ENCODE results near the genes CPSF4 and COPS6.

GRCh38 chr7:98697667-98697932 lies 80.5 kb downstream of the NPTX2 start:
- RRBS, result no CpG with 5 or more reads among the region's 4 CpGs

- RRBS, result no CpG with 5 or more reads among the region's 17 CpGs
Measured at GRCh38 chr7:98917342-98917929, 39.1 kb downstream of the TRRAP start.

- RRBS, result no CpG with 5 or more reads among the region's 25 CpGs
Measured at GRCh38 chr7:98949269-98950131, 71.2 kb downstream of the TRRAP start.

DNA sequence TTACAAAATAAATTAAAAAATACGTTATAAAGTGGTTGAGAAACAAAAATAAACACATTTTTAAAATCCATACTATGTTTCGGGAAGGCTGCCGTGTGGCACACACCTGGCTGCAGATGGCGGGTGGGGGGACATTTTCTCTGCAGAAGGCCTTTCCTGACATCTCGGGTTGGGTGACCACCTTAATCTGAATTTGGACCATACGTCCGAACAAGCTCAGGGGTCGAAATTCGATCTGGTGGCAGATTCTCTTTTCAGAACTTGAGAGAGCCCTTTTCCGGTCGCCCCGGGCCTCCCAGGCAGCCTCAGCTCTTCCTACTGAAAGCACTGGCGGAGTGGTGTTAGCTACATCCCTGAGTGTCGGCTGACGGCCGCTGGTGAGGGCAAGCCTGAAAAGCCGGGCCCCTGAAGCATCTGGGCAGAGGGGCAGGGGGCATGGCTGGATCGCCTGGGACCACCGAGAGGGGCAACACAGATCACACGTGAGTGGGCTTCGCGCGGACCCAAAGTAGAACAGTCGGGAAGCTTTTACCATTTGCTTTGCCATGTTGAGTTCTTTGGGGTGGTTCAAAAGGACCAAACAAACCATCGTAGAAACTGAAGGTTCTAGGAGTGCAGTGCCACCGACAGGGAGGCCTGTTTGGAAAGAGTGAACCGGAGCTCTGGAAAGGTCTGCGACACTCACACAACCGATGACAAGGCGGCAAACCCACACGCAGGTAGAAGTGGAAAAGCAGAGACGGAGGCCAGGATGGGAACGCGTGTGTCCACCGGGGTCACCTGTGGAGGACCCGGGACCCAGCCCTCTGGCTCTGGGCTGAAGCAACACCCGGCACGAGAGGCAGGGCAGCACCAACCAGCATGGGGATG lies 116.0 kb downstream of the SMURF1 start:
- RRBS, result 100% methylated on average over 1 of the region's 38 CpGs

GRCh38 chr7:99099003-99099380 lies 44.9 kb downstream of the SMURF1 start:
- RRBS, result no CpG with 5 or more reads among the region's 3 CpGs

- RRBS, result no CpG with 5 or more reads among the region's 7 CpGs
Measured at GRCh38 chr7:99099388-99100095, 44.4 kb downstream of the SMURF1 start.

DNA sequence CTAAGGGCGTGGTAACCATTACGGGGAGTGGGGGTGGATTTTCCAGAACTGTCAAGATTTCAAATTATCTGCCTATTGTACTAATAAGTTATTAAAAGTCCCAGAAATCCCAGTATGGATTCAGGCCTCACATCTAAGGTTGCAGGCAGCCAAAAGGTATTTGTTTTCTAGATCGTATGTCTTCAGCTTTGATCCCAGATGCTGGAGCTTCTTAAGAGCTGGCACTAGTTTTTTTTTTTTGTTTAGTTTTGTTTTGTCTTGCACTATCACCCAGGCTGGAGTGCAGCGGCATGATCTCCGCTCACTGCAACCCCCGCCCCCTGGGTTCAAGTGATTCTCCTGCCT lies 33.7 kb upstream of the KPNA7 start:
- RRBS, result no CpG with 5 or more reads among the region's 6 CpGs

DNA sequence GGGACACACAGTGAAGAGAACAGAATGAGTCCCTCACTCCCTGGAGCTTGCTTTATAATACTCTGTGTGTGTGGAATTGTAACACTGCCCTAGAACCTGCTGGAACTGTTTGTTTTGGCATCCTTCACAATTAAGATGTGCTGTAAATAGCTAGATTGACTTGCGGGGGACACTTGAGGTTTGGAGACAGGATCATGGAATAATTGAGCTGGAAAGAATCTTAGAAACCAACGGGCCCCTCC lies 57.7 kb upstream of the ARPC1A start:
- RRBS, result no CpG with 5 or more reads among the region's 2 CpGs

GRCh38 chr7:99393855-99394165 lies 14.6 kb downstream of the PDAP1 start:
- RRBS, result no CpG with 5 or more reads among the region's 11 CpGs

DNA sequence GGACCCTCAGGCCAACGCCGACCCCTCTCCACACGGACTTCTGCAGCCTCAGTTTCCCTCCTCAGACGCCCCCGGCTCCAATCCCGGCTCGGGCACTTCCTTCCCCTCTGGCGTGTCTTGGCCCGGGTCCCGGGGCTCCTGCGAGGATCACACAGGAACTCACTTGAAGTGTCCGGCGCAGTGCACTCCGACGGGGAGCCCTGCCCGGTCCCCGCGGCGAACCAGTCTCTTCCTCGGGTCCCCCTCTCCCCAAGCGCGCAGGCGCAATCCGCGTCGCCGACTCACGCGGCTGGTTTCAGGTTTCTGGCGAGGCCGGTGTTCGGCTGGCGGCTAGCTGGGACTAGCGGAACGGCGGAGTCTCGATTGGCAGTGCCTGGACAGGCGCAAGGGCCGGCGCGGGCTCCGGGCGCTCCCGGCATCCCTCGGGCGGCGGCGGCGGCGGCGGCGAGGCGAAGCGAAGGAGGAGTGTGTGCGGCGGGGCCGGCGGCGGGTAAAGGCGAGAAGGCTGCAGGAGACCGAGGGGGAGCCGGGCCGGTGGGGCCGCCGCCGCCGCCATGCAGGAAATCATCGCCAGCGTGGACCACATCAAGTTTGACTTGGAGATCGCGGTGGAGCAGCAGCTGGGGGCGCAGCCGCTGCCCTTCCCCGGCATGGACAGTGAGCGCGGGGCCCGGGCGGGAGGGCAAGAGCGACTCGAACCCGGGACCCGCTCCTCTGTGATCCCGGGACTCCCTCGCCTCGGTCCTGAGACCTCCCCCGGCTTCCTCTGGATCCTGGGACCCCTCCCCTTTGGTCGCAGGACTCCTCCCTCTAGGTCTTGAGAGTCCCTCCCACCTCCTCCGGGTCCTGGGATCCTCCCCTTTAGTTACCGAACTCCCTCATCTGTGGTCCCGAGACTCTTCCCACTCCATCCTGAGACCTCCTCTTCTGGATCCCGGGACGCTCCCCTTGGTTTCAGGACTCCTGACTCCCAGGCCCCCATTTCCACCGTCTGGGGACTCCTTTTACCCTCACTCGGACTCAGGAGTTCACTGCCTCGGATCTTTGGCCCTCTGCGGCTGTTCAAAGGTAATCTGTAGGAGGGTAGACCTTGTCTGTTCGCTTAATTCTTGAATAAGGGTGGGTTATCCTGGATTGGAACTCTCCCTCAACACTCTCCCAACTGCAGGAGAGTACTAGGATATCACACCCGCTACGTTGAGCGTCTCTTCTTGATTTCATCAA lies at the start of gene CPSF4:
Gene CPSF4, plus strand, starts transcription at position 415 of the 1,224 bp plus-strand sequence.
- RRBS, result under 1% methylated on average over 36 of the region's 100 CpGs

DNA sequence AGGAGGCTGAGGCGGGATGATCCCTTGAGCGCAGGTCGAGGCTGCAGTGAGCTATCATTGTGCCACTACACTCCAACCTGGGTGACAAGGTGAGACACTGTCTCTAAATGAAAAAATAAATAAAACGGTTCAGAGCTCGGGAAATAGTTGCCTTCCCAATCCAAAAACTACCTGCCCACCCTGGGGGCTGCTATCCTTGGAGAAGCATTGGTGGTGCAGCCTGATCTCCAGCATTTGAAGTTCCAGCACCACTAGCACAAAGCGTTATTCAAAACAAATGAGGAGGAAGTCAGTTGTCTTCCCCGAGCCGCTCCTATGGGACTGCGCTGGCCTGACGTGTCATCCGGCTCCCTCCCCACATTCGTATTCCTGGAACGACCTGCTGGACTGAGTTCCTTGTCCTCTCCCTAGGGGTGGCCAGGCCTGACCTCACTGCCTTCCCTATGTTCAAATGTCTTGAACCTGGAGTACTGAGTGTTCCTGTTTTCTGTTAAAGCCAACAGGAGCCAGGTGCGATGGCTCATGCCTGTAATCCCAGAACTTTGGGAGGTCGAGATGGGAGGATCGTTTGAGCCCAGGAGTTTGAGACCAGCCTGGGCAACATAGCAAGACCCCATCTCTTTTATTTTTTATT lies 2.4 kb upstream of the ZNF789 start:
- RRBS, result no CpG with 5 or more reads among the region's 16 CpGs

DNA sequence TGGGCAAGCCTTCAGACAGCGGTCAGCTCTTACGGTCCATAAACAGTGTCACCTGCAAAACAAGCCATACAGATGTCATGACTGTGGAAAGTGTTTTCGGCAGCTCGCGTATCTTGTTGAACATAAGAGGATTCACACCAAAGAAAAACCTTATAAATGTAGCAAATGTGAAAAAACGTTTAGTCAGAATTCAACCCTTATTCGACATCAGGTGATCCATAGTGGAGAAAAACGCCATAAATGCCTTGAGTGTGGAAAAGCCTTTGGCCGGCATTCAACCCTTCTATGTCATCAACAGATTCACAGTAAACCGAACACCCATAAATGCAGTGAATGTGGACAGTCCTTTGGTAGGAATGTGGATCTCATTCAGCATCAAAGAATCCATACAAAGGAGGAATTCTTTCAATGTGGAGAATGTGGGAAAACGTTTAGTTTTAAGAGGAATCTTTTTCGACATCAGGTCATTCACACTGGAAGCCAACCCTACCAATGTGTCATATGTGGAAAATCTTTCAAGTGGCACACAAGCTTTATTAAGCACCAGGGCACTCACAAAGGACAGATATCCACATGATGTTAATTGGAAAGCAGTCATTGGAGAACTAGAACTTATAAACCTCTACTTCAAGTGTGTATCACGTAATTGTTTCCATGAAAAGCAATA lies 13.0 kb downstream of the ZNF394 start:
- RRBS, result no CpG with 5 or more reads among the region's 13 CpGs

DNA sequence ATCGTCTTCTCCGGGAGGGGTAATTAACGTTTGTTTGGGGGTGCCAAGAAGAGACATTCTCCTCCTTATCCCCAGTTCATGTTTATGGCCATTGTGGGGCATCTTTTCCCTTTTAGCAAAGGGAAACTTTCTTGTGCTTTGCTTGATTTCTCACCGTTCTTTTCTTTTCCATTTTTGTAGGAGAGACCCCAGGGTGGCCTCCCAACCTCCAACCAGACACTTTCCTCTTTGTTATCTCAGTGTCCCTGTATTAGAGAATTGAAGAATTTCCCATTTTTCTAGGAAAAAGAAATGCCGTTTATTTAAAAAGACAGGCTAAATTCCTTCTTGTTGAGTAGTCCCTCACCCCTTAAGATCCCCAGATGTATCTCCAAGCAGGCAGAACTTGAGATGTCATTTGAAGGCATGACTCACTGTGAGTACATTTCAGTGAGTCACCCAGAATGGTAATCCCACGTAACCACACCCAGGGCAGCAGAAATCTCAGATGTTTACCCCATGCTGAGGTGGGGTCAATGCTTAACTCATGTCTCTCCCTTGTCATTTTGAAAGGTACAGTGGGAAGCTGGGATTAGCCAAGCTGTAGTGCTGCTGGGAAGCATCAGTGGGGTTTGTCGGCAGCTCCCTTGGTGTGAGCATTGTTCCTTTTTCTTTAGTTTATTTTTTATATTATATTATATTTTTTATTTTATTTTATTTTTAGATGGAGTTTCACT lies 4.4 kb downstream of the ZNF655 start:
- RRBS, result no CpG with 5 or more reads among the region's 7 CpGs

GRCh38 chr7:99650088-99650424 lies 29.7 kb downstream of the CYP3A5 start:
- RRBS, result no CpG with 5 or more reads among the region's 1 CpG

- RRBS, result no CpG with 5 or more reads among the region's 2 CpGs
Measured at GRCh38 chr7:99667198-99667579, 12.6 kb downstream of the CYP3A5 start.

GRCh38 chr7:99694117-99695042 lies 14.6 kb upstream of the CYP3A5 start:
- RRBS, result no CpG with 5 or more reads among the region's 5 CpGs

DNA sequence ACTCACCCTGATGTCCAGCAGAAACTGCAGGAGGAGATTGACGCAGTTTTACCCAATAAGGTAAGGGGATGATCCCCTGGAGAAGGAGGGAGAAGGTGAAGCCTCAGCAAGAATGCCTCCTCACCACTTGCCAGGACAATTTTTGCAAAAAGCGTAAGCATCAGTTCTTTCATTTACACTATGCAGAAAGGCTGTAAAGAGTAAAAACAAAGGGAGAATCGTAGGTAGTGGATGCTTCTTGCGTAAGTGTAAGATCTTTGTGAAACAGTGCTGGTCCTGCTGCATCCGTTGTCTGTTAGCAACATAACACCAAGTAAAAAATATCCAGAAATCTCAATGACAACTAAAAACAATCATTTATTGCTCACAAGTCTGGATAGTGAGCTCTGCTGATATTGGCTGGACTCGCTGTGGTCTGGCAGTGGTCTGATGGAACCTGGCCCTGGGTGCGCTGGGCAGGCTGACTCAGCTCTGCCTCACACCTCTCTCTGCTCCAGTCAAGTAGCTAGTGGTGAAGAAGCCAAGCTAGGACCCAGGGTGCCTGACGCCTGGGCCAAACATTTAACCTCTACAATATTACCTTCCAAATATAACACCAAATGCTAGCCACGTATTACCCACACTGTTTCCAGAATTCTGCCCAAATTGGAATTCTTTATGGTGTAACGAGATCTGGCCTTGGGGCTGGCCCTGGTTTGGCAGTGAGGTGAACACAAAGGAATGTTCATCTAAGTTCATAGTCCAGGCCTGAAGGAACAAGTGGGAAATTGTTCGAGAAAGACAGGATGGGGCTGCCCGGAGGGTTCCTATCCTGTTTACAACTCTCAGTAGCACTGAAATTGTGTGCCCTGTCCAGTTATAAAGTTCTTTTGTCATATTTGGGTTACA lies 16.7 kb downstream of the OR2AE1 start:
- RRBS, result no CpG with 5 or more reads among the region's 12 CpGs

GRCh38 chr7:99943533-99944788 lies 14.5 kb upstream of the GJC3 start:
- RRBS, result no CpG with 5 or more reads among the region's 16 CpGs

DNA sequence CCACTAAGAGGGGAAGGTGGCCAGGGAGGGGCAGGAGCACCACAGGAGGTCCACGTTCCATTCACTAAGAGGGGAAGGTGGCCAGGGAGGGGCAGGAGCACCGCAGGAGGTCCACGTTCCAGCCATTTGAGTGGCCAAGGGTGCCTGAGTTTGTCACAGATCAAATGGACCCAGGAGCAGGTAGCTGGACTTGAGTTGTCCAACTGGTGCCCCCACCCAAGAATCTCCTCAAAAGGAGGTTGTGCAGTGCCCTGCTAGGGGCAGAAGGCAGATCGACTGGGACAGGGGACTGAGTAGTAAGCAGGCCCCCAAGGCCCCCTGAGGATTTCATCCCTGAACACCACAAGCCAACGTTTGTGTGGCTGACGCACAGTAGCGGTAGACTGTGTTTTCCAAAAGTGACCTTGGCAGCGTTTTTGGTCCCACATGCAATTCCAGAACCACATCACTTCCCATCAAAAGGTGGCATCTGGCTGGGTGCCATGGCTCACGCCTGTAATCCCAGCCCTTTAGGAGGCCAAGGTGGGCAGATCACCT lies 5.6 kb upstream of the ZKSCAN1 start:
- RRBS, result no CpG with 5 or more reads among the region's 9 CpGs

DNA sequence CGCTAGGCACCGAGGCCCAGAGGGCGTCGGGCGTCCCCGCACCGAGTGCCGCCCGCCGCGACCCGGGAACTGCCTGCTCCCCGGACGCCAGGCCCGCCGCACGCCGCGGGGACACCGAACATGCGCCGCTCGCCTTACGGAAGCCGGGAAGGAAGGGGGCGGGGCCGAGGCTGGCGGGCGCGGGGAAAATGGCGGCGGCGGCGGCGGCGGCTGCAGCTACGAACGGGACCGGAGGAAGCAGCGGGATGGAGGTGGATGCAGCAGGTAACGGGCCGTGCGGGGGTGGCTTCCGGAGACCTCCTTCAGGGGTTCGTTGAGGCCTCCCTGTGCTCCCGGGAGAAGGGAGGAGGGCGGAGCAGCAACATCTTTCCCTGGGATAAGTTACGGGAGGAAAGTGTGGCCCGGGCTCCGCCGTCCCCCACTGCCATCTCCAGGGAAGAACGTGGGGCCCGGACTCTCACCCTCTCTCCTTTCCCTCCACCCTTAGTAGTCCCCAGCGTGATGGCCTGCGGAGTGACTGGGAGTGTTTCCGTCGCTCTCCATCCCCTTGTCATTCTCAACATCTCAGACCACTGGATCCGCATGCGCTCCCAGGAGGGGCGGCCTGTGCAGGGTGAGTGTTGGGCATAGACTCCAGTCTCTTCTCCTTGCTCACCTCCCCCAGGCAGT lies at the start of gene COPS6:
Gene COPS6, plus strand, starts transcription at position 167 of the 669 bp plus-strand sequence.
- RRBS, result 1% methylated on average over 39 of the region's 60 CpGs

Measured in skeletal muscle cell (primary cell).